Melanocyte of skin (primary cell): Measurements from ENCODE around the genes CFAP410, TRPM2, KRTAP10-1 and SUMO3.

- CAGE, long polyA plus RNA, 2 experiments: no peak in any of the 2 experiments
Measured at GRCh38 chr21:44294517-44294931, 5.3 kb upstream of the PFKL start.

- CAGE, long polyA plus RNA, 2 experiments: no peak in any of the 2 experiments
Measured at GRCh38 chr21:44331410-44332195, 7.6 kb downstream of the CFAP410 start.

GRCh38 chr21:44338038-44338850, 946 bp downstream of the CFAP410 start:
- CAGE, long polyA plus RNA, 2 experiments: no peak in any of the 2 experiments

GRCh38 chr21:44338851-44339640, at the start of gene CFAP410:
Gene CFAP410, minus strand, starts transcription at chr21:44339390.
- CAGE, long polyA plus RNA, 2 experiments: start-site peak on the minus strand in 2 of 2 experiments, at chr21:44339228-44339257 at its widest, 19 to 75 reads per replicate

GRCh38 chr21:44353042-44354130, at the start of gene TRPM2:
Gene TRPM2, plus strand, starts transcription at chr21:44353621.
- CAGE, long polyA plus RNA, 2 experiments: no peak in any of the 2 experiments

DNA sequence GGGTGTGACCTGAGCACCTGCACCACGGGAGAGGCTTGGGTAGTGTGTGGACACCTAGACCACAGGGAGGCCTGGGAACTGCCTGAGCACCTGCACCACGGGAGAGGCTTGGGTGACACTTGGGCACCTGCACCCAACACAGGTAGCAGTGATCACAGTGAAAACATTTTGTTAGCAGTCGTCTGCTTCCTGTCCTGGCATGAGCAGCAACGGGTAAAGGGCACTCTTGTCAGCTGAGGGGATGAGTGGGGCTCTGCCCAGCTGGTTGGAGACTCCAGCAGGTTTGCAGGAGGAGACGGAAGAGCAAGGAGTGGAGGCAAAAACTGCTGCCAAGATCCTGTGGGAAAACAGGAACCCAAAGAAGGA, 22.5 kb downstream of the LRRC3 start:
- CAGE, long polyA plus RNA, 2 experiments: no peak in any of the 2 experiments

- CAGE, long polyA plus RNA, 2 experiments: no peak in any of the 2 experiments
Measured at GRCh38 chr21:44484489-44484823, 29.1 kb downstream of the LRRC3 start.

- CAGE, long polyA plus RNA, 2 experiments: no peak in any of the 2 experiments
Measured at GRCh38 chr21:44539871-44540435, at the start of gene KRTAP10-1. Gene KRTAP10-1, minus strand, starts transcription at chr21:44540195.

DNA sequence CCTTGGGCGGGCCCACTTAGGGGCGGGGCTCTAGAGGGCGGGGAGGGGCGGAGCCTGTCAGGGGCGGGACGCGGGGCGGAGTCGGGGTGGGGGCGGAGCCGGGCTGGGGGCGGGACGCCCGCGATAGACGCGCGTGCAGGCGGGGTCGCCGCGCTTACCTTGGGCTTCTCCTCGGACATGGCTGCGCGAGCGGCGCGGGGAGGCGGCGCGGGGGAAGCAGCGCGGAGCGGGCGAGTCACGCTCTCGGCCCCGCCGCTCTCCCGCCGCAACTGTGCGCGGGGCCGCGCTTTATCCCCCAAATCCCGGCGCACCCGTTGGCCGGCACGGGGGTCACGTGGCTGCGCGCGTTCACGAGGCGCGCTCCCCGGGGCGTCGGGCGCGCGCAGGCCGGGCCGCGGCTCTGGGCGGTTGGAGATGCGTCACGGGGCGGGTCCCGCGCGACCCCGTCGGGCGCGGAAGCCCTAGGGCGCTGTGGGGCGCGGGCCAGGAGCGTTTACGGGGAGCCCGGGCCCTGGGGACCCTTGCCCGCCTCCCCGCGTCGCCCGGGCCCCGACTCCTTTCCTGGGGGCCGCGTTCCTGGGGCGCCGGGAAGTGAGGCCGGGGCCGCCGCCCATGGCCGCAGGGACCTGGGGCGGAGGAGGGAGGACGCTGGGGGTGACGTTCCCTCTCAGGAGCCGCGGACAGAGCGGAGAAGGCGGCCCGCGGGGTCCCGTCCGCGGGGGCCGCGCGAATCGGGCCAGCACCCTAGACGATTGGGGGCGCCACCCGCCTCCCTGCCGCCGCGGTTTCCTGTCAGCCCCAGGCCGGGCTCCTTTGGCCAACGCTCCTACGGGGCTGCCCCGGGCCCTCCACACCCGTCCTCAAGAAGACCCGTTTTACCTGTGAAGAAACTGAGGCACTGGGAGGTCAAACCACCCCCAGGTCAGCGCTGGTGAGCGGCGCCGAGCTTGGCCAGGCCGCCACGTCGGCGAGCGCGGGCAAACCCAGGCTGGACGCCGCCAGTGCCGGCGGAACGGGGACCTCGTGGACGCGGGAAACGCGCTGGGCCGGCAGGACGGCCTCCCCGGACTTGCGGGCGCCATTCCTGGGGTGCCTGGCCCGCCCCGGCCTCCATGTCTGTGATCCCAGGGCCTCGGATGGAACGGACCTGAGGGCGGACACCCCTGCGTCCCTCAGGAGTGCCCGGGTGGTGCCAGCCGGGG, at the start of gene SUMO3:
TSS of gene SUMO3 (minus strand) at position 273 of the 1,202 bp plus-strand sequence.
- CAGE, long polyA plus RNA, 2 experiments: start-site peak on the minus strand in 1 of 2 experiments, centred at position 276 of the sequence, 26 to 73 reads per replicate

- CAGE, long polyA plus RNA, 2 experiments: no peak in any of the 2 experiments
Measured at GRCh38 chr21:44853513-44854145, 19.9 kb downstream of the PTTG1IP start.

GRCh38 chr21:44897407-44898229, 23.1 kb downstream of the ITGB2 start:
- CAGE, long polyA plus RNA, 2 experiments: no peak in any of the 2 experiments

- CAGE, long polyA plus RNA, 2 experiments: no peak in any of the 2 experiments
Measured at GRCh38 chr21:44913164-44913936, 7.3 kb downstream of the ITGB2 start.

GRCh38 chr21:44955244-44955879, 15.5 kb downstream of the SLX9 start:
- CAGE, long polyA plus RNA, 2 experiments: no peak in any of the 2 experiments

- CAGE, long polyA plus RNA, 2 experiments: no peak in any of the 2 experiments
Measured at GRCh38 chr21:44959486-44960327, 19.9 kb downstream of the SLX9 start.

DNA sequence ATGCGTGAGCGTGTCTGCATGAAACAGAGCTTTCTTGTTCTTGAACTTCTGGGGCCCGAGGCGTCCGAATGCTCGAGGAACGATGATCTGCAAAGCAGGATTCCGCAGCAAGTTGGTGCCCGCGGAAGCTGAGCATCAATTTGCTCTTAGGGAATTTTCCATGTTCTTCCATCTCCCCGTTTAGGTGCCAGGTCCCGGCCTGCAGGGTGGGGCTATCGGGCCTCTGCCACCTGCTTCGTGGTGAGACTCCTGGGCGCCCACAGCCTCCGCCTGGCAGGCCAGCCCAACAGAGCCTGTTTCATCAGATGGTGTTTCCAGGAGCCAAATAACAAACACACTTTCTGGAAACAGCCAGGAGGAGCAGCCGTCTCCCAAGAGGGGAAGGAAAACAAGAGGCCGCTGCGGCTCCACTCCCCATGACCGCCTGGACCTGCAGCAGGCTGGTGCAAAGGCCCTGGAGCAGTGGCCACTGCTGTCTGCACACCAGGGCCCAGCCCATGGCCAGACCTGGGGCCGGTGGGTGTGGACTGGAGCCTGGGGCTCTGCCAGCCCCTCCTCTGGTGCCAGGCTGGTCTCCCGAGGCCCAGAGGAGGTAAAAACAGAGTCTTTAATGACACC, 54.8 kb downstream of the SLX9 start:
- CAGE, long polyA plus RNA, 2 experiments: no peak in any of the 2 experiments

- CAGE, long polyA plus RNA, 2 experiments: no peak in any of the 2 experiments
Measured at GRCh38 chr21:45163976-45164737, 89.8 kb downstream of the ADARB1 start.

DNA sequence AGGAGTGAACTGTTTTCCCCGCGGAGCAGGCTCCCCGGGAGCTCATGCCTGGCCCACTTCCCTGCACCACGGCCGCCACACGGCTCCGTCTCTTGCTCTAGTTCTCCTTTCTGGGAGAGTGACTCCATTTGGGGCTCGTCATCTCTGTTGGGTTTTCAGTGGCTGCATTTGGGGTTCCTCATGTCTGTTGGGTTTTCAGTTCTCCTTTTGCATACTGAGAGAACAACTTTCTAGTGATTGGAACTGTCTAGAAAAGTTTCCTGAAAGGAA, 77.8 kb downstream of the POFUT2 start:
- CAGE, long polyA plus RNA, 2 experiments: no peak in any of the 2 experiments

DNA sequence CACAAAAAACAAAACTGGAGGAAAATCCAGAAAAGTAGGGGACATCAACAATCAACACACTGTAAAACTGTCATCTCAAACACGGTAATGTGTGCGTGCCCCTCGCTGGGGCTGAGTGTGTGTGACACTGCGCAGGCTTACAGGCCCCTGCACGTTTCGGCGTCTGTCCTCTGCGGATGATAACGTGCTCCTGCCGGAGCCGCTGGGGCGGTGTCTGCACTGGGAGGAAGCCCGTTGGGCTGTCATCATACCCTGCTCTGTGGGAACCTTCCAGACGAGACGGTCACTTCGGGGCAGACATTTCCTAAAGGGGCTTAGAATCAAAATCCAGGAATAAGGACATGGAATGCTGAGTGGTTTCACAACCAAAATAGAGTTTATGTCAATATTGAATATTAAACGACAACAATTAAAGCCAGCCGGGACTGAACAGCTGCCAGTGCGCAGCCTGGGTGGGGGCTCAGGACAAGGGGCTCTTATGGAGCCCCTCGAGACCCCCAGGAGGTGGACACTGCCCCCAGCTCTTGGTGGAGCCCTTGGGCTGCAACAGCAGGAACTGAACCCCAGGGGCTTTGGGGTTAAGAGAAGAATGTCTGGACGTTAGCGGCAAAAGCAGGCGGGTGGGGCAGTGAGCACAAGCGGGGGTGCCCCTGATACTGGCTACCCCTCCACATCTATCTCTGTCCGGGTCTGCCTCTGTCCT, 11.9 kb upstream of the POFUT2 start:
- CAGE, long polyA plus RNA, 2 experiments: no peak in any of the 2 experiments

GRCh38 chr21:45349659-45350536, 55.1 kb upstream of the COL18A1 start:
- CAGE, long polyA plus RNA, 2 experiments: no peak in any of the 2 experiments

- CAGE, long polyA plus RNA, 2 experiments: no peak in any of the 2 experiments
Measured at GRCh38 chr21:45357170-45357894, 47.6 kb upstream of the COL18A1 start.